Camera-type eye (tissue), 1 donor: ENCODE results near the genes GPR75, PSME4 and SPTBN1.

DNA sequence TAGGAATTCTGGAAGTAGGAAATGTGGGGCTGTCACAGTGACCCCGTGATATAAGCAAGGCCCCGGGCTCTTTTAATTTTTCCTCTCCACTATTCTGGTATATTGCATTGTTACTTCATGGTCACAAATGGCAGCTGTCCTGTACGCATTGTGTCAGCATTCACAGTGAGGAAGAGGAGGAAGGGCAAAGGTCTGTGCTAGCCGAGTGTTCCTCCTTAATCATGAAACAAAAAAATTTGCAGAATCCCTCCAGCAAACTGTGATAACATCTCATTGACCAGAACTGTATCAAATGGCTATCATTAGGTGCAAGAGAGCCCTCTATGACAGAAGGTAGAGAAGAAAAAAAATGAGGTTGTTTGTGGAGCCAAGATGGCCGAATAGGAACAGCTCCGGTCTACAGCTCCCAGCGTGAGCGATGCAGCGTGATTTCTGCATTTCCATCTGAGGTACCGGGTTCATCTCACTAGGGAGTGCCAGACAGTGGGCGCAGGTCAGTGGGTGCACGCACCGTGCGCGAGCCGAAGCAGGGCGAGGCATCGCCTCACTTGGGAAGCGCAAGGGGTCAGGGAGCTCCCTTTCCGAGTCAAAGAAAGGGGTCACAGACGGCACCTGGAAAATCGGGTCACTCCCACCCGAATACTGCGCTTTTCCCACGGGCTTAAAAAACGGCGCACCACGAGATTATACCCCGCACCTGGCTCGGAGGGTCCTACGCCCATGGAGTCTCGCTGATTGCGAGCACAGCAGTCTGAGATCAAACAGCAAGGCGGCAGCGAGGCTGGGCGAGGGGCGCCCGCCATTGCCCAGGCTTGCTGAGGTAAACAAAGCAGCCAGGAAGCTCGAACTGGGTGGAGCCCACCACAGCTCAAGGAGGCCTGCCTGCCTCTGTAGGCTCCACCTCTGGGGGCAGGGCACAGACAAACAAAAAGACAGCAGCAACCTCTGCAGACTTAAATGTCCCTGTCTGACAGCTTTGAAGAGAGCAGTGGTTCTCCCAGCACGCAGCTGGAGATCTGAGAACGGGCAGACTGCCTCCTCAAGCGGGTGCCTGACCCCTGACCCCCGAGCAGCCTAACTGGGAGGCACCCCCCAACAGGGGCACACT, 180.6 kb upstream of the CHAC2 start:
- RAMPAGE, long total RNA, result no peak

- RAMPAGE, long total RNA, result no peak
Measured at GRCh38 chr2:53767271-53767713, 312 bp upstream of the CHAC2 start.

DNA sequence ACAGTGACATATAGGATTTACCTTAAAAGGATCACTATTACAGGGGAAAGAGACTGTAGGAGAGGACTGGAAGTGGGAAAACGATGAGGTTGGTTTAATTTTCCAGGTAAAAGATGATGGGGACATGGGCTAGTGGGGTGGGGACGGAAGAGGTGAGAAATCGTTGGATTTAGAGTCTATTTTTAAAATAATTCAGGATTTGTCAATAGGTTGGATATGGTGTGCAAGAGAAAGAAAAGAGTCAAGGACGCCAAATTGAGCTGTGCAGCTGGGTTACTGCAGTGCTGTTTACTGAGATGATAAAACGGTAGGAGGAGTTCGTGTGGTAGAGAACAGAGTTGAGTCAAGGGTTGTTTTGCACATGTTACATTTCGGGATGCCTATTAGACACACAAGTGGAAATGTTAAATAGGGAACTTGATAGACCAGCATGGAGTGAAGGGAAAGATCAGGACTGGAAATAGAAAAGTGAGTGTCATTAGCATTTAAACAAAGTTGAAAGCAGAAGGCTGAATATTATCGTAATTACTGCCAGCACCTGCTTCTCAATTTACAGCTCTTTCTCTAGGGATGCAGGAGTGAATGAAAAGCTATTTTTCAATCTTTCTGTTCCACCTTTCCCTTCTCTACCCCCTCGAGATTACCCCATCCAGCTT, 30.5 kb downstream of the GPR75 start:
- RAMPAGE, long total RNA, result no peak

GRCh38 chr2:53859597-53860507, at the start of gene GPR75:
Gene GPR75, minus strand, starts transcription at chr2:53859967.
- RAMPAGE, long total RNA, result no peak

DNA sequence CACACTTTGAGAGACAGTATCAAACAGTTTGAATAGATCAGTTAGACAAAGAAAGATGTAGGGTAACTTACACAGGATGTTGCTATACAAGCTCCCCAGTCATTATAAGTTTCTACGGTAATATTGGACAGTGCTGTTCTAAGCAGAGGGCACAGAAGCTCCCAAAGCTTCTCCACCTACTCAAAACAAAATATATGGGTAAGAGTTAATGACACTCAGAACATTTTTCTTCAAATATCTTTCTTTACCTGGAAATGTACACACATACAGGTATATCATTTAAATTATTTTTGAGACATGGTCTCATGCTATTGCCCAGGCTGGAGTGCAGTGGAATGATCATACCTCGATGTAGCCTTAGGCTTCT, 30.2 kb upstream of the GPR75 start:
- RAMPAGE, long total RNA, result no peak

DNA sequence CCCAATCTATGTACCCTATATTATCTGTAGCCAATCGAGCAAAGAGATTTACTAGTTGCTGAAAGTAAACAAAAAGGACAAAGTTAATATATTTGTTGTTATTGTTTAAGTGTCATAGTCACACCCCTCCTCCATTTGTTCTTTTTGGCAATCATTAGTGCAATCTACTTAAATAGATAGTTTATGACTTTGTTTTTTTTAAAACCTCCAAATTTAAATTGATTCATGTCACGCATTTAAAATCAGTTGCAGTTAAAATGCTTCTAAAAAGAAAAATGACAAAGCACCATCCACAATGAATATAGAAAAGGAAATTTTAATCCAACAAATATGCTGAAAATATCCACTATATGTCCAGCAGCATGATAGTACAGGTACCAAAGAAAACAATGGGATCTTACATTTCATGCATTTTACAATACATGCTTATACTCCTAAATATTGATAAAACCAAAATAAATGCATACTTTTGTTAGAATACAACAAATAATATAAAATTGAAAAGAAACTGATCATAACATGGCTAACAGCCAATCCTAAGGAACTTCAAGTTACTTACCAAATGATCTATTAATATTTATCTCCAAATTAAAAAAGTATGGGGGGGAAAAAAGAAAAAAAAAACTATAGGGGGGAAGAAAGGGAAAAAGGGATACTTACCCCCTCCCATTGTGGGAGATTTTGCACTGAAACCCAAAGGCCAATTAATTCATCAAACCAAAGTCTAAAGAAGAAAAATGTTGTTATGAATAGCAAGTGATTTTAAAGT, 34.5 kb downstream of the PSME4 start:
- RAMPAGE, long total RNA, result no peak

GRCh38 chr2:53964810-53965891, 5.6 kb downstream of the PSME4 start:
- RAMPAGE, long total RNA, result no peak

DNA sequence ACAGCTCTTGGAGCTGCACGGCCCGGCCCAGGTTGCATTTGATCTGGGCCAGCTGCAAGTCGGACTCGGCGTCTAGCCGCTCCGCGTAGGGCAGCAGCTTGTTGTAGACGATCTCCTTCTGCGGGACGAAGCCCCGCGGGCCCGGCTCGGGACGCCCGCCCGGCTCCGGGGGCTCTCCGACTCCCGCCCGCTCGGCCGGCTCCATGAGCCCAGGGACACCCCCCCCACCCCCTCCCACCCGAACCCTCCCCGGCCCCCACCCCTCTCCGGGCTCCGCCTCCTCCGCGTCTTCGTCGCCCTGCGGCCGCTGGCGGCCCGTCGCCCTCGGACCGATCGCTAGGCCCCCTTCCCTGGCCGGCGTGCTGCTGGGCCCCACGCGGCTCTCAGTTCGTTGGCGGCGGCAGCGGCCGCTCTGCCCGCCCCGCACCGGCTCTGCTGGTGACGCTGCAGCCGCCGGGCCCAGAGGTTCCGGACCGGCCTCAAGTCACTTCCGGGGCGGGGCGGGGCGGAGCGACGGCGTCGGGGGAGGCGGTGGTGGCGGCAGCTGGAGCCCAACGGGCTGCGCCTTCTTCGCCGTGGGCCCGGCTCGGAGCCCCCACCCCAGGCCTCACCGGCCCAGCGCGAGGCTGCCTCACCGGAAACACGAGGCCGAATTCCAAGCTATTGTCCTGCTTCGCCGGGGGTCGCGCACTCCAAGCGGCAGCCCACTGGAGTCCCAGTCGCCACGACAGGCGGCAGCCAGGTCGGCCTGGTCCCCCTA, at the start of gene PSME4:
TSS of gene PSME4 (minus strand) at position 414 of the 760 bp plus-strand sequence.
- RAMPAGE, long total RNA, result no peak

DNA sequence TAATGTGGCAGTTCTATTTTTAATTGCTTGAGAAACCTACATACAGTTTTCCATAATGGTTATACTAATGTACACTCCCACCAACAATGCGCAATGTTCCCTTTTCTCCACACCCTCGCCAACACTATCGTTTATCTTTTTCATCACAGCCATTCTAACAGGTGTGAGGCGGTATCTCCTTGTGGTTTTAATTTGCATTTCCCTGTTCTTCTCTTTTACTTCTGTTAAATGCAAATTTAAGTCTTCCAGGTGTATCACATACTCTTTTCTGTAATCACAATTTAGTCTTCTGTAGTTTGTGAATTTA, 128.9 kb downstream of the ACYP2 start:
- RAMPAGE, long total RNA, result no peak

DNA sequence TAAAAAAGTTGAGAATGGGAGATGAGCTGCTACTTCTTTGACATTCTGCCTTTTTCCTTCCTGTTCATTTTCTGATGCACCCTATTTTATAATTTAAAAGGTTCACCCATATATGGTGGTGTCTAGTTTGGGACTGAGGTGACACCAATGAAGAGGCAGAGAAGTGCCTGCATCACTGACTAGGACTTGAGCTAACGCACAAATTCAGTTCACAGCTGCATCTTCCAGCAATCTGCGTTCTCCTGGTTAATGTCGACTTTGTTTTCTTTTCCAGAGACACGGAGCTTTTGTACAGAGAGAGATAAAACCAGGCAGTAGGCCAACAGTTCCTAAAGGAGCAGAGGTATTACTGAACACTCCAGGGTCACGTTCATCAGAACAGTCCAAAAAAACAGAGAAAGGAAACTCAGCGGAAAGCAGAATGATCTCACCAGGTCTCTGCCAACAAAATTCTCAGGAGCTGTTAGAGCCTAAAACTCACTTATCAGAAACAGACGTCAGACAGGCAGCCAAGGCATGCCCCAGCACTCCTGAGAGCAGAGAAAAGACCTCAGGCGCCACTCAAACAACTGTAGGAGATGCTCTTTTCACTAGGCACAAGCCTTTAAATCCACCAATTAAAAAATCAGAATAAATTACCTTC, 29.4 kb downstream of the C2orf73 start:
- RAMPAGE, long total RNA, result no peak

DNA sequence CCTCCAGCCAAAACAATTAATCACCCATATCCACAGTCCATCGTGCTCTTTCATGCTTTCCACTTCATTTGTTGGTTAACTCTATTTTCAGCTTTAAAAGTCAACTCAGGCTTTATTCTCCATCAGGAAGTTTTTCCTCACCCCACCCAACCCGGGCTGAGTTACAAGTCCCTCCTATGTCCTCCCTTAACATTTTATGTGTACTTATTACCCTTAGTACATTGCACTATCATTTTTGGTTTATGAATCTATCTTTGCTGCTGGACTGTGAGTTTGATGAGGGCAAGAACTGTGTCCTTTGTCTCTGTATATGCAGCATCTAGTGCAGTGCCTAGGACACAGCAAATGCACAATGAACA, 27.6 kb upstream of the SPTBN1 start:
- RAMPAGE, long total RNA, result no peak

DNA sequence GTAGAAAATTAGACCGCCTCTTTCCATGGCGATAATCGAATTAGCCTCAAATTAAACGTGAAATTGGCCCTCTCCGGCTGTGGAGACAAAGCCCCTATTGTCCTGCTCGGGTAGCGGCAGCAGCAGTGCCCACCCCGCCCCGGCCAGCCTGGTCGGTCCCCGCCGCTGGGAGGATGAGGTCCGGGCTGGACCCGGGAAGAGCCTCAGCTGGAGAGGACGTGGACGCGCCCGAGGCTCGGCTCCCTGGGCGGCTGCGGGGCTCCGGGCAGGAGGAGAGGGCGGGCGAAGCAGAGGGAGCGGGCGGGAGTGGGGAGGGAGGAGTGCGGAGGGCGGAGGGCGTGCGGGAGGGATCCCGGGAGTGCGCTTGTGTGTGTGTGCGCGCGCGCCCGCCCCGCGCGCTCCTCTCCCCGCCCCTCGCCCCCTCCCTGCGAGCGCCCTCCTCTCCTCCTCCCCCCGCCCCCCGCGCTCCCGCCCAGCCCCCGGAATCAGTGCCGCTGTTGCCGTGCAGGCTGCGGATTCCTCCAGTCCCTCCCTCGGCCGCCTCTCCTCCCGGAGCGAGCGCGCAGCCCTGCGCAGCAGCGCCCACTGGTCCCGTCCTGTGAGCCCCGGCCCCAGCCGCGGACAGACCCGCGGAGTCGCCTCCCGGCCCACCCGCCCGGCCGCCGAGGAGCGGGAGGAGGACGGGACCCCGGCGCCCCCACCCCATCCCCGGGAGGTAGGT, at the start of gene SPTBN1:
TSS of gene SPTBN1 (plus strand) at position 524 of the 721 bp plus-strand sequence.
- RAMPAGE, long total RNA, result no peak

GRCh38 chr2:54456525-54457364, 618 bp downstream of the SPTBN1 start:
- RAMPAGE, long total RNA, result no peak

DNA sequence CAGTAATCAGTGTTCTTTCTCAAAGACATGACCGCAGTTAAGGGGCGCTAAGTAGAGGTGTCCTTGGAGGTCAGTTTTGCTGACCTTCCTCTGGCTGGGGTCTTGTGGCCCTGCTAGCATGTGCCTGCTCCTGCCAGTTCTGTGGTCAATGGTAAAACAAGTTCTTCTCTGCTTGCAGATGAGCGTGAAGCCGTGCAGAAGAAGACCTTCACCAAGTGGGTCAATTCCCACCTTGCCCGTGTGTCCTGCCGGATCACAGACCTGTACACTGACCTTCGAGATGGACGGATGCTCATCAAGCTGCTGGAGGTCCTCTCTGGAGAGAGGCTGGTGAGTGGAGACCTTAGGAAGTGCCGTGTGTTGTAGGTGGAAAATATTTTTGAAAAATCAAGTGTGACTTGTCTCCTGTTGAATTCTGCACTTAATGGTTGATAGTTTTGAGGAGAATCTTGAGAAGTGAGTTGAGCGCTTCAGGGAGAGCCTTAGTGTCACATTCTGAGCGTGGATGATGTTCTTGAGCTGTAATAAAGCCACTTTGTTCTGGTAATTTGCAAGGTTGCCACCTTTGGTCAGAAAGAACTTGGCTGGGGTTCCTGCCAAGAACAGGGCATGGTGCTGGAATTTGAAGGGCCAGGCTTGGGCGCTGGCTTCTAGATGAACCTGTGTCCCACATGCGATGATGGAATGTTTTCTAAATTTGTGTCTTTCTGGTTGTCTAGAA, 124.4 kb upstream of the EML6 start:
- RAMPAGE, long total RNA, result no peak

DNA sequence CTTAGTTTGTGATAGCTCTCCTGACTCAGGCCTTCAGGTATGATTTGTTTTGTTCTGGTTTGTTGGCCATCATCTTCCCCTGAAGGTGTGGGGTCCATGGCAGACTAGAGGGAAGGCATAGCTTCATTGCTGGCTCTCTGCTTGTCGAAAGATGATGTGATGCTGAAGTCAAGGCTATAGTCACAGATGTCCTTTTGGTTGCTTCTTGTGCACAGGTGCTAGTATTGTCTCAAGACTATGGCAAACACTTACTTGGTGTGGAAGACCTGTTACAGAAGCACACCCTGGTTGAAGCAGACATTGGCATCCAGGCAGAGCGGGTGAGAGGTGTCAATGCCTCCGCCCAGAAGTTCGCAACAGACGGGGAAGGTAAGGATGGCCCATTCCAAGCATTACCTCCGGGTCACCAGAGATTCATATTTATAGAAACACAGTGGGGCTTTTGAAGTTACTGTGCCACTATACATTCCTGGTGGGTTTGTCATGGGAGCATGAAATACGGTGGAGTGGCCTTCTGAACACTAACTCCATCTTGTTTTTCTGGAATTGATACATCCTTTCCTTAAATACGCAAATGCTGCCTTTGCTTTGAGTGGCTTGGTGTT, 95.5 kb upstream of the EML6 start:
- RAMPAGE, long total RNA, result no peak

DNA sequence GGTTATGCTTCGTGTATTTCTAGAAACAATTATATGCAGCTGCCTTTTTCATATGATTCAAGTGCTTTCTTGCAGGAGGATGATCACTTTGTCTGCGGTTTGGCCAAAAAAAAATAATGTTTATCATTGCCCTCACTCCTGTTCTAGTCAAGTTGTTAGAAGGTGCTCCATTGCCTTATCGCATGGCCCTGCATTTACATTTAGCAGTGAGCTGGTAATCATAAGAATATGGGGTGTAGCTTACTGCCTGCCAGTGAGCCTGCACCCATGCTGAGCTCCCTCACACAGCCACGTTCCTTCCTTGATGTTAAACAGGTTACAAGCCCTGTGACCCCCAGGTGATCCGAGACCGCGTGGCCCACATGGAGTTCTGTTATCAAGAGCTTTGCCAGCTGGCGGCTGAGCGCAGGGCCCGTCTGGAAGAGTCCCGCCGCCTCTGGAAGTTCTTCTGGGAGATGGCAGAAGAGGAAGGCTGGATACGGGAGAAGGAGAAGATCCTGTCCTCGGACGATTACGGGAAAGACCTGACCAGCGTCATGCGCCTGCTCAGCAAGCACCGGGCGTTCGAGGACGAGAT, 94.8 kb upstream of the EML6 start:
- RAMPAGE, long total RNA, result no peak

DNA sequence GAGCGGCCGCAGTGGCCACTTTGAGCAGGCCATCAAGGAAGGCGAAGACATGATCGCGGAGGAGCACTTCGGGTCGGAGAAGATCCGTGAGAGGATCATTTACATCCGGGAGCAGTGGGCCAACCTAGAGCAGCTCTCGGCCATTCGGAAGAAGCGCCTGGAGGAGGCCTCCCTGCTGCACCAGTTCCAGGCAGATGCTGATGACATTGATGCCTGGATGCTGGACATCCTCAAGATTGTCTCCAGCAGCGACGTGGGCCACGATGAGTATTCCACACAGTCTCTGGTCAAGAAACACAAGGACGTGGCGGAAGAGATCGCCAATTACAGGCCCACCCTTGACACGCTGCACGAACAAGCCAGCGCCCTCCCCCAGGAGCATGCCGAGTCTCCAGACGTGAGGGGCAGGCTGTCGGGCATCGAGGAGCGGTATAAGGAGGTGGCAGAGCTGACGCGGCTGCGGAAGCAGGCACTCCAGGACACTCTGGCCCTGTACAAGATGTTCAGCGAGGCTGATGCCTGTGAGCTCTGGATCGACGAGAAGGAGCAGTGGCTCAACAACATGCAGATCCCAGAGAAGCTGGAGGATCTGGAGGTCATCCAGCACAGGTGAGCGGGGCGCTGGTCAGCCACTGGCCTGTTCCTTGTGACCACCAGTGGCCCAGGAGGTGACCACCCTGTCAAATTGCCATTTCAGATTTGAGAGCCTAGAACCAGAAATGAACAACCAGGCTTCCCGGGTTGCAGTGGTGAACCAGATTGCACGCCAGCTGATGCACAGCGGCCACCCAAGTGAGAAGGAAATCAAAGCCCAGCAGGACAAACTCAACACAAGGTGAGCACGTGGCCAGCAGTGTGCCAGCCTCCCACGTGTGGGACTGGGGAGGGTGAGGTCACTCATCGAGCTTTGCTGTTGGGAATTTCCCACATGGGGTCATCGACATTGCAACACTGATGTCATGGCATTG, 94.0 kb upstream of the EML6 start:
- RAMPAGE, long total RNA, result no peak

GRCh38 chr2:54634368-54635569, 88.7 kb upstream of the EML6 start:
- RAMPAGE, long total RNA, result no peak

- RAMPAGE, long total RNA, result no peak
Measured at GRCh38 chr2:54642883-54643279, 80.6 kb upstream of the EML6 start.

DNA sequence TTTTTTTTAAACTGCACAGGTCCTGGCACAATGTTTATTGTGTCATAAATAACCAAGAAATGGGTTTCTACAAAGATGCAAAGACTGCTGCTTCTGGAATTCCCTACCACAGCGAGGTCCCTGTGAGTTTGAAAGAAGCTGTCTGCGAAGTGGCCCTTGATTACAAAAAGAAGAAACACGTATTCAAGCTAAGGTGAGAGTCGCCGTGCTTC, 57.7 kb upstream of the EML6 start:
- RAMPAGE, long total RNA, result no peak